Hematopoietic multipotent progenitor cell (in vitro differentiated cells): ENCODE results near the gene TRPM6.

GRCh38 chr9:72359803-72360344 lies 5.1 kb downstream of the ZFAND5 start:
- CAGE, long polyA plus RNA = no peak

DNA sequence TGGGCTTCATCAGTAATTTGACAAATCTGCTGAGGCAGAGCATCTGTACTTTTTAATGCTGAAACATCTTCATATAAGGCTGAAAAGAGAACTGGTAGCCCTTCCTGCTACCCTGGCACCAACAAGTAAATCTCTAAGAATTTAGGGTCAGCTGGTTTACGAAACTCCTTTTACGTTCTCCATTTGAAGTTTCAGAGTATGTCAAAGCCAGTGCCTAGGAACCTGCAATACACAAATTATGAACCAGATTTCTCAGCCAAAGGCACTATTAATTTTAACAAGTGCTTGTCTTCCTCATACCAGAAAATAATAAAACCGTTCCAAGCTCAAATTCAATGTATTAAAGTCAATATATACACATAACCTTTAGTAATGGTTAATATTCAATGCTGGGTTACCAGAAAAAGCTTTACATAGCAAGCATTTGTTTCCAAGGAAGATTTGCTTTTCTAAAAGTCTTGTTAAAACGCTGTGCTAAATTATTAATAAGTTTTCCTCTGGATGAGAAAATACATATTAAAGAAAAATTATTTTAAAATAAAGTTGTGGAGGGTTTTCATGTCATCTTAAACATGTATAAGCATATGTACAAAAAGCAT lies 3.7 kb downstream of the ZFAND5 start:
- CAGE, long polyA plus RNA = no peak

GRCh38 chr9:72365549-72366189 lies 661 bp upstream of the ZFAND5 start:
- CAGE, long polyA plus RNA = no peak

DNA sequence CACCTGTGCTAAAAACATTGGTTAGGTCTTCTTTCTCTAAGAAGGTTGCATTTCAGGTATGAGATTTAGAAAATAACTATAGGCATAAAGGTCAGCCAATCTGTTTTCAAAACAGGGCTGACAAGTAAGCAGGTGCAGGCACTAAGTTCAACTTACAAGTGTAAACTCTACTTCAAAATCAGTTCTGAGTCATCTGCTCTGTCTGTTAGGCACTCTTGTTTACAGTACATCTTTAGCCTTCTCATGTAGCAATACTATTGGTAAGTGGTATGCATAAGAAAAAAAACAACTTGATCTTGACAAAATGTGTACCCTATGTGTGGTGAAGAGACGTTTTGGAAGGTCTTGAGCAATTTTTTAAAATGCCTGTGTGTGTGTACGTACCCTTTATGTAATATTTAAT lies 31.5 kb upstream of the ZFAND5 start:
- CAGE, long polyA plus RNA = no peak

DNA sequence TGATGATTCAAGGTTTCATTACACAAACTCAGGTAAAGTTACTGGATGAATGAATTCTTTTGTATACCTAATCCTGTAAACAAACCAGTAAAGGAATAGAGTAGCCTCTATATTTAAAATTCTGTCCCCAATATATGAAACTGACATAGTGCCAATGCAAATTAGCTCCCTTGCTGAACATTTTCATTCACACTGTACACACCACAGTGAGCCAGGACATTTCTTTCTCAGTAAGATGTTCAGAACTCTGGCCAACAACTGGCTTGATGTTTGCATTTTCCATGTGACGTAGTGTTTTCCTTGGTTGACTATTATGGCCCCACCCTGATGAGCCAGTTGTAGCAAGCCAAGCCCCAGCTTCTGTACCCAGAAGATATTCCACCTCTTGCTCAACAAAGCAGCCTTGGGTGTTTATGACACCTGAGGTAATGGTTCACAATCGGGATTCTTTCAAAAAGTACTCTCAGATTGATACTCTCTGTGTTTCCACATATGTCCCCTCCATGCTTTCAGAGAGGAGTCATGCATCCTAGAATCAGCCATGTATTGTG lies 17.7 kb upstream of the ANXA1 start:
- CAGE, long polyA plus RNA = no peak

DNA sequence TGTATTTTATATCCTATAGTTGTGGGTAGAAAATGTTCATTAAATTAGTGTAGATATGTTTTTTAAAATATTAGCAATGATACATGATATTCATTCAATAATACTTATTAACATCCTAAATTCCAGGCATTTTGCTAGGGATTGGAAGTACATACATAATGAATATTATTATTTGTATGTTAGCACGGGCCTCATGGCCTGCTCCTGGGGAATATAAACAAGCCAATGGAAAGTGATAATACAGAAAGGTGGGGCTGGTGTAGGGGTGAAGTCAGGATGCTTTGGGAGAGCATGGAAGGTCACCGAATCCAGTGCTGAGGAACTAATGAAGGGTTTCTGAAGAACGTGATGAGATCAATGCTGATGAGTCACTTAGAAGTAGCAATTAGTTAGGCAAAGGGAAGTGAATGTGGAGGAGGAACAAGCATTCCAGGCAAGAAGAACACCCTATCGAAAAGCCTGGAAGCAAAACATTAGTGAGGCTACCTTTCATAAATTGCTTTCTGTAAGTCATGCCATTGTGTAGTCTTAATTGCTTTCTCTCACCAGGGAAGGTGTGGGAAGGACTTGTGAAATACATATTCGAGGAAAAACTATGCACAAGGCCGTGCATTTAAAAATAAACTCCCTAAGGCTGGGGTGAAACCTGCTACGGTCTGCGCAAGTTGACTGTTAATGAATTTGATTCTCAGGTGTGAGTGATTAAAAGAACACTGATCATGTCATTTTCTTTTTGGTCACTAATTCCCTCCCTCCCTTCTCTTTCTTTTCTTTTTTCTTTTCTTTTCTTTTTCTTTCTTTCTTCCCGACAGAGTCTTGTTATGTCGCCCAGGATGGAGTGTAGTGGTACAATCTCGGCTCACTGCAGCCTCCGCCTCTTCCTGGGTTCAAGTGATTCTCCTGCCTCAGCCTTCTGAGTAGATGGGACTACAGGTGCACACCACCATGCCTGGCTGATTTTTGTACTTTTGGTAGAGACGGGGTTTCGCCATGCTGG lies 2.3 kb downstream of the ANXA1 start:
- CAGE, long polyA plus RNA = no peak

GRCh38 chr9:73162542-73163200 lies 11.0 kb downstream of the ANXA1 start:
- CAGE, long polyA plus RNA = no peak

DNA sequence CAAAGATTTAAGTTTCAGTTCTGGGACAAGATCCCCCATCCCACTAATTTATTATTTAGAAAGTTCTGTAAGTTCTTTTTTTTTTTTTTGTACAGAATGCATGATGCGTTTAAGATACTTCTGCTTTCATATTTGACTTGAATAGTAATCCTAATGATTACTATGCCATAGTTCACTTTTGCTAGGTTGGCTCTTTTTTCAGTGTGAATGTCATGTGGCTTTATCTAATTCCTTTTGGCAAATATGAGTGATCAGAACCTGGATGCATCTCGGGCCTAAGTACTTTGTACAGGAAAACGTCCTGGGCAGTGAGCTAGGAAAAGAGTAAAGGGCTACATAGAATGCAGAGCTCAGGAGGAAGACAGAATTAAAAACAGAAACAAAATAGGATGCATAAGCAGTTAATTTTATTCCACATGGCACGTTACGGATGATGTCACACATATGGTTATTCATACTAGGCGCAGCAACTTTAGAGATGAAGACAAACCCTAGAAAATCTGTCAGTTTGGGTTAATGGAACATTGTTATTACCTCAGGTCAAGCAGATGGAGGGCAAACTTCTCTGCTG lies 445.2 kb downstream of the ANXA1 start:
- CAGE, long polyA plus RNA = no peak

- CAGE, long polyA plus RNA = no peak
Observed at GRCh38 chr9:74887767-74888232, at the start of gene TRPM6. Gene TRPM6, minus strand, starts transcription at chr9:74887921.

- CAGE, long polyA plus RNA = no peak
Observed at GRCh38 chr9:74981874-74982731, 29.4 kb upstream of the C9orf40 start.

GRCh38 chr9:74999262-75000060 lies 28.6 kb downstream of the CARNMT1 start:
- CAGE, long polyA plus RNA = no peak

DNA sequence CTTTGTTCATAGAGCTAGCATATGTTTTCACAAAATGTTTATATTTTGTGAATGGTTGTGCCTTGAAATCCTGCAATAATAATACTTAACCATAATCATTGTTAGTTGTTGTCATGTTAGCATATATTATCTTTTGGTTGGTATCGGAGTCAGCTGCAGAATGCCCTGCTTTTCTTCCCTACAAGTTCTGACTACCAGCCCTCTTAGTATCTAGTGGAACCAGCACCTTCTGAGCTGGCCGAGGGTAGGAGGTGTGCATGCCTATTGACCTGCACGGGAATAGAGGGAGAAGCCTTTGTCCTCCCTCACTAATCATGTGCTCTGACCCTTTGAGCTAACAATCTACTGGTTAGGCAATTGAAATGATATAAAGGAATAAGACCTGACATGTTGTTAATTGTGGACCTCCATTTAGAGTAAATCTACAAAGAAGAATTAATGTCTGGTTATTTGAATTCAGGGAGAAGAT lies 4.1 kb downstream of the PCSK5 start:
- CAGE, long polyA plus RNA = no peak

- CAGE, long polyA plus RNA = no peak
Observed at GRCh38 chr9:75903961-75904367, 13.5 kb downstream of the PCSK5 start.

DNA sequence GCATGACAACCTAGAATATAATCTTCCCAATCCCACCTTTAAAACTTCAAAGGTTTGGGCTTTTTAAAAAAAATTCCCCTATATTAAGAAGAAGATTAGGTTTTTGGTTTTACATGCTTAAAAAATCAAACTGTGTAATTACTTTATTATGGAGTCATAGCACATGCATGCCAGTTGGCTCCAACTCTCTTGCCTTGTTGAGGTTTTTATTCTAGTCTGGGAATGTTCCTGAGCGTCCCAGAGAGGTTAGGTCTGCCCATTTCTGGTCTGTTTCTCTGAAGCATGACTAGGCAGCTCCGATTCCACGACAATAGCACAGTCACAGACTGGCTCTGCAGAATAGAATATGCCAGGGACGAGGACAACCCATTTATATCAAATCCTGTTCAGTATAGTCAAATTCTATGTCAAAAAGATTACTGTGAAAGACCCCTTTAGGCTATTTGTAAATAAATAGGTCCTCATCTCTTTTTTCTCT lies 217.0 kb downstream of the PCSK5 start:
- CAGE, long polyA plus RNA = no peak

DNA sequence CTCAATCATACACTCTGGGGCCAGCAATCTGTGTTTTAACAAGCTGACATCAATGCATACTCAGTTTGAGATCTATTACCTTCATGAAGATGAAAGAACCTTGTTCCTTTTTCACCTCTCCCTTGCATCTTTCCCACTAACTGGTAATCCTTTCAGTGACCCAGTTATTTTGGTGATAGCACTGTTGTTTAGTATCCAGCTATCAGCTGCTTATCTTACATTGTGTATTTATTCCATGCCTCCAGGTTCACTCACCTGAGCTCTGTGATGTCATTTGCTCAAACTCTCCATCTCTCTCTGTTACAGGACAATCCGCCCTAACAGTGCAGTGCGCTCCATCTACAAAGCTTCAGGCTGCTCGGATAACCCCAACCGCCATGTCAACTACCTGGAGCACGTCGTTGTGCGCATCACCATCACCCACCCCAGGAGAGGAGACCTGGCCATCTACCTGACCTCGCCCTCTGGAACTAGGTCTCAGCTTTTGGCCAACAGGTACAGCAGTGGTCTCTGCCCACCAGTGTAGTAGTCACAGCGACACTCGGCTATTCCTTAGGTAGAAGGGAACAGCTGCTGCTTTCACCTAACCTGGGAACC lies 235.5 kb downstream of the RFK start:
- CAGE, long polyA plus RNA = no peak

DNA sequence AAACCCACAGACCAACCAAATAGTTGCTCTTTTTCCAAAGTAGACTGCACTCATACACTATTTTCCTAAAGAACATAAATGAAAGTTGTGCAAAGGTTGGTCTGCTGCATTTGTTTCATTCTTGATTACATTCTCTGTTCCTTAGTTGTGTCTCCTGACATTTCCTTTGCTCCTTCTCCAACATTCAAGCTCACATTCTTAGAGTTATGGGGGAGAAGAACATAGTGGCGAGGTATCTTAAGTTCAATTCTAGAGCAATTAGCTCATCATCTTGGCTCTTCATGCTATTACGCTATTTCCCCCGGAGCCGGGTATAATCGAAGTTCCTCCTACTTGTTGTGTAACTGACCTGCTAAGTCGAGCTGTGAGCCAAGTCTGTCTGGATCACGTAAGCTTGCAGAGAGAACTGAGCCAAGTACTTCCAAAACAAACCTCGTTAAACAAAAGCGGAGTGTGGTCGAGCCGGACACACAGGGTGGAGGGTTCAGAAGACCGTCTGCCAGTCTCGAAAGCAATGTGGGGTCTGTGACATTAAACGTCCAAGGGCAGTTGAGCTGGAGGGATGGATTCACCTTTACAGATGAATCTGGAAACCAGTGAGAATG lies 138.2 kb downstream of the RFK start:
- CAGE, long polyA plus RNA = no peak

GRCh38 chr9:76441484-76442003 lies 17.4 kb upstream of the GCNT1 start:
- CAGE, long polyA plus RNA = no peak

DNA sequence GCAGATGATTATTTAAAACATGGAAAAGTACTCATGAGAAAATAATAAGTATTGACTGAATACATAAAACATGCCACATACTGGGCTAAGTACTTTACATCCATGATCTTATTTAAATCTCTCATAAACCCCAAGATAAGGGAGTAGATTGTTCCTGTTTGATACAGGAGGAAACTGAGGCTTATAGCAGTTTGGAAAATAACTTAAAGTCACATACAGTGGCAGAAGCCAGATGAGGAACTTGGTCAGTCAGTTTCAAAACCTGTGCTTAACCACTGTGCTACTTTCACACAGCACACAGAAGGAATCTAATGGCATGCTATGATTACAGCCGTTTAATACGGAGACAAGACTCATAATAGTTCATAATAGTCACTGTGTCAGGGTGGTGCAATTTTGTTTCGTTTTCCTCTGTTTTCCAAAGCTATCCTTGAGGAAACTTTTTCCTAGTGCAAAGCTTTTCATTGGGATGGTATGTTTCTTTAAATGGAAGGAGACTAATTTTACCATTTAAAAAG lies 112.2 kb downstream of the GCNT1 start:
- CAGE, long polyA plus RNA = no peak

- CAGE, long polyA plus RNA = no peak
Observed at GRCh38 chr9:76595737-76596101, 136.7 kb downstream of the GCNT1 start.

GRCh38 chr9:76614751-76615680 lies 156.0 kb downstream of the GCNT1 start:
- CAGE, long polyA plus RNA = no peak